REH cell (cell line): ENCODE measurements around a stretch of chr10.

GRCh38 chr10:19846672-19847539 lies 30.7 kb downstream of the PLXDC2 start:
- PRO-cap: no peak

GRCh38 chr10:20031995-20032689 lies 215.9 kb downstream of the PLXDC2 start:
- PRO-cap: no peak

- PRO-cap: no peak
Measured at GRCh38 chr10:20091993-20092313, 275.7 kb downstream of the PLXDC2 start.

DNA sequence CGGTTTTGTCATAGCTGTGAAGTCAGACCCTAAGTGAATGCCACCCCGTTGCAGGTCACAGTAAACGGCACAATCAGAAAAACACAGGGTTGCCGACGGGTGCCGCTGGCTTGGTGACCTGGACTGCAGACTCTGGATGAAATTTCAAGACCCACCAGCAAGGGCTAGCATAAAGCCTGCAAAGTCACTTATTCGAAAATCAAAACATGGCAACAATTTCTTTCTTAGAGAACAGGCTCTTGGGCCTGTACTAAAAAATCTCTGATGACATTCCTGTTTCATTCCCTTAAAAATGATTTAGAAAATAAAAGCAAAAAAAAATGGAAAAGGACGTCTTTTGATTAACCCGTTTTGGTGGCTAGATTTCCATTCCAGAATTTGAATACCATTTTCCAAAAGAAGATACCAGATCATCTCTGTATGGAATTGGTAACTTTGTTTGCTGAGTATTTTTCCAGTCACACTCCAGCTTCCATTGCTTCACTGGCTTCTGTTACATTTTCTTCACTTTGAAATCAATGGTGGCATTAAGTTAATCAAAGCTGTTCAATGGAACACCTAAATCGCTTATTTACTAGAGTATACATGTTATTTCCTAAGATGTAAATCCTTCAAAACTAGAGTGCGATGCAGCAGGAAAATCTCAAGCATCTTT lies 112.8 kb downstream of the NEBL start:
- PRO-cap: no peak

- PRO-cap: no peak
Measured at GRCh38 chr10:20831183-20831709, 65.9 kb downstream of the NEBL start.

DNA sequence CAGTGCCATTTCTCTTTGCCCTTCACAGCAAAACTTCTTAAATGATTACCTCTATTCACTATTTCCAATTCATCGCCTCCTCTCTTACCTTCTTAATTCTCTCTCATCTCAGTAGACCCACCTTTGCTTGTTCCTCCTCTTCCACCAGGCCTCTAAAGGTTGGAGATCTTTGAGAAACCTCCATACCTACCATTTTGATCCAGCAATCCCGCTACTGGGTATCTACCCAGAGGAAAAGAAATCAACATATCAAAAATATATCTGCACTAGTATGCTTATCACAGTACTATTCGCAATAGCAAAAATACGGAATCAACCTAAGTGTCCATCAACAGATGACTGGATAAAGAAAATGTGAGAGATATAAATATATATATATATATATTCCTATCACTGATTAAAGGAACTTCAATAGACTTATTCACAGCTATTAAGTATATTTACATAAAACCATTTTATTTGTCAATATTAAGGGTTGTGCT lies 31.8 kb upstream of the NEBL start:
- PRO-cap: no peak

DNA sequence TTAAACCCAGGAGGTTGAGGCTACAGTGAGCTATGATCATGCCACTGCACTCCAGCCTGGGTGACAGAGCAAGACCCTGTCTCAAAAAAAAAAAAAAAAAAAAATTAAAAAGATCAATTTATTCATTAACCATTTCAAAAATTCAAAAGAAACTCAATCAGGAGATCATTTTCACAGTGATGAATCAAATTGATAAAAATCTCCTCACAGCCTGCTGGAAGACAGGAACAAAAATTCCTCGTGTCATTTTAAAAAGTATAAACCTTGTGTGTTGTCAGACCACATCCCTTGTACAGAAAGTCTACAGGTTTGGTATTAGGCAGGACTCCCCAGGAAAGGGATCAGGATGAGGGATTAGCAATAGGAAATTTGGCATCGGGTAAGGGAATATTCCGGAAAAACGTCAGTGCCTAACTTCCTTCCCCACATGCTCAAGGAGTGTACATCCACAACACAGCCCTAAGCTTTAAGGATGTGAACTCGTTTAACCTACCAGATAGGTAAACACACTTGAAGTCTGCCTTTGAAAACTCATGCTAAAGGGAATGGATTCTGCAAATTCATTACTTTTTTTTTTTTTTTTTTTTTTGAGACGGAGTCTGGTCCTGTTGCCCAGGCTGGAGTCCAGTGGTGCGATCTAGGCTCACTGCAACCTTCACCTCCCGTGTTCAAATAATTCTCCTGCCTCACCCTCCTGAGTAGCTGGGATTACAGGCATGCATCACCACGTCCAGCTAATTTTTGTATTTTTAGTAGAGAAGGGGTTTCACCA lies 194.9 kb downstream of the SKIDA1 start:
- PRO-cap: no peak

- PRO-cap: no peak
Measured at GRCh38 chr10:21336849-21337312, 188.6 kb downstream of the SKIDA1 start.

DNA sequence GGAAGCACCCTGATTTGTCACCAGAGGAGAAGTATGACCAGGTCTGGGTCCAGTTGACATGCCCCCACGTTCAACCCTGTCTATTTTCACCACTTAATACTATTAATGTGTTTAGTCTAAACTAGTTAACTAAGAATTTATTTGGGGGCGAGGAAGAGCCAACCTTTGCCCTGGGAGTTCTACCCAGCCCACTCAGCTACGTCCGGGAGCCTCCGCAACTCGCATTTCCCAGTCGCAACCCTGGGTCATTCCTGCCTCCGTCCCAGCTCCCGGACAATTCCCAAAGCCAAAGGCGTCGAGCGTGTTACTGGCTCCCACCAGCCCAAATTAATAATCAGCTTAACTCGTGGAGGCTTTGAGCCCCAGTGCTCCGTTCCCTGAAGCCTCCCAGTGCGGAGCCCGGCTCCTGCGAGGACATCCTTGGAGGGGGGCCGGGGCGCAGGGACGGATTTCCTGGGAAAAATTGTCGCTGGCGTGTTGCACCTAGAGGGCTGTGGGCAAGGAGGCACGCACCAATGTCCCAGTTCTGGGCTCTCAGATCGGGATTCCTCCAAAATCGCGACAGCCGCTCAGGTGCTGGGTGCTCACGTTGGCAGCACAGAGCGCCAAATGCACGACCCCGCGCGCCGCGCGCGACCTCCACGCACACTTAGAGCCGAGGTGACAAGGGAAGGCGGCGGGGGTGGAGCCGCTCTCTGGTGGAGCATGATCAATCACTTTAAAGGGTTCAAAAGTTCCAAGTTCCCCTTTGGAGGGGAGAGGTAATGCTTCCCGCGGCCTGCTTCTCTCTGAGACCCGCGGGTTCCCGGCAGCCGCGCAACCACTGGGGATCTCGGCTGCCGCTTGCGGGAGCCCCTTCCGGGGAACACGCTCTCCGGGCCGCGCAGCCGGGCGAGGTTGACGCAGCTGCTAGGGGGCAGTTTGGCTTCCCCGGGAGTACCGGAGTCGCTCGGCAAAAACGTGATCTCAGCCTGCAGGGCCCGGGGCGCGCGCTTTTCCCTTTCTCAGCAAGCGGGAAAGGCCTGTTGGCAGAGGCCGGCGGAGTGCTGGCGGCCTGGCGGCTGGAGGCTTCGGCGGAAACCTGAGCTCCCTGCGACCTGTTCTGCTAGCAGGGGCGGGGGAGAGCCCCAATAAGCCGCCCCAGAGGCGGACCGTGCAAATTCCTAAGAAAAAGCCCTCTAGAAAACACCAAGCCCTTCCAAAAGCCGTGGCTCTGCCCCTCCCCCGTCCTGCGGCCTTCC lies 25.6 kb downstream of the SKIDA1 start:
- PRO-cap: no peak

GRCh38 chr10:21652180-21652922 lies 118.3 kb downstream of the MLLT10 start:
- PRO-cap: no peak

DNA sequence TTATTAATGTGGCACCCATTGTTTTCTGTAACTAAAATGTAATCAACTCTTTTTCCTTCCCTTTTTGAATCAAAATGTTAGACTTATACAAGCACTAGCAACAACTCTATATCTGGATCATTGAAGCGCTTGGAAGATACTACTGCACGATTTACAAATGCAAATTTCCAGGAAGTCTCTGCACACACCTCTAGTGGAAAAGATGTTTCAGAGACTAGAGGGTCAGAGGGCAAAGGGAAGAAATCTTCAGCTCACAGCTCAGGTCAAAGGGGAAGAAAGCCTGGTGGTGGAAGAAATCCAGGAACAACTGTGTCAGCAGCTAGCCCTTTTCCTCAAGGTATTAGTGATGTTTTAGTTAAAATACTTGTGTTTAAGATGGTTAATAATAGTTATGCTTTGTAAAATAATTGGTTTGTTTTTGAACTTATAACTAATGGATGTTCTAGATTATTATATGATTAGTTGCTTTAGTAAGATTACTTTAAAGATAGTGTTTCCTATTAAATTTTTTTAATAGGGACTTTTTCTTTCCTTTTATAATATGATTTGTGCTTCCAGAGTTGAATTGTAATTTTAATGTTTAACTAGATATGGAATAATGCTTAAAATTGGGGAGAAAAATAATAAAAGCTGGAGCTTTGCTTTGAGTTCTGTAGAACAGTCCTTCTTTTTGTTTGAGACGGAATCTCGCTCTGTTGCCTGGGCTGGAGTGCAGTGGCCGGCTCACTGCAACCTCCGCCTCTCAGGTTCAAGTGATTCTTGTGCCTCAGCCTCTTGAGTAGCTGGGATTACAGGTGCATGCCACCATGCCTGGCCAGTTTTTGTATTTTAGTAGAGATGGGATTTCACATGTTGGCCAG lies 136.6 kb downstream of the MLLT10 start:
- PRO-cap: no peak

DNA sequence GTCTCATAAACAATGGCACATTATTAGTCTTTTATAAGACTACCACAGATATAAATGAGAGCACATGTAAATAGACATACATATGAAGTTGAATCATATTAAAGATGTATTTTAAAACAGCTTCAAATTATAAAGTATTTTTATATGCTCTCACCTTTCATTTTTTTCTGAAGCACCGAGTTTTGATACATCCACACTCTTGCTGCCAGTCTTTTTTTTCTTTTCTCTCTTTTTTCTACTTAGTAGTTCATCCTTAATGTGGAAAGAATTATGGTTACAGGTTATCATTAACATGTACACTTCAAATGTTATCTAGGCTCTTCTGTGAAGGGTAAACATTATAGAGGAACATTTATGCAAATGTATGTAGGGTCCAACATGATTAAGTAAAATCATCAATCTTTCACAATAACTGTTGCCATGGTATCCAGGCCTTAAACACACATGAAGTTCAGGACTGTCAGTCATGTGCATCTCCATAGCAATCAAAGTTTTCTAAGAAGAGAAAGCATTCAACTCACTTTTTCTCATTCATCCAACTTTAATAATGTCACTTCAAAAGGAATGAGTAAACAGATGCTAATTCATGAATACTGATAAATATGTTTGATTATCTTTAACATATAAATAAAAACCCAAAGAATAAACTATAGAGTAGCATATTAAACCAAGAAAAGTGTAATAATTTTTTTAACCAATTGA lies 83.7 kb downstream of the DNAJC1 start:
- PRO-cap: no peak

- PRO-cap: no peak
Measured at GRCh38 chr10:21928144-21928824, 75.2 kb downstream of the DNAJC1 start.

- PRO-cap: bidirectional peak, plus-strand start at chr10:22002934, minus-strand start at chr10:22002610; bidirectional peak, plus-strand start at chr10:22003267, minus-strand start at chr10:22003235; bidirectional peak, plus-strand start at chr10:22003480, minus-strand start at chr10:22003486
Measured at GRCh38 chr10:22002656-22003610, 597 bp downstream of the DNAJC1 start.

GRCh38 chr10:22086727-22087187 lies 83.2 kb upstream of the DNAJC1 start:
- PRO-cap: no peak

- PRO-cap: no peak
Measured at GRCh38 chr10:22319935-22320400, 931 bp upstream of the BMI1 start.

DNA sequence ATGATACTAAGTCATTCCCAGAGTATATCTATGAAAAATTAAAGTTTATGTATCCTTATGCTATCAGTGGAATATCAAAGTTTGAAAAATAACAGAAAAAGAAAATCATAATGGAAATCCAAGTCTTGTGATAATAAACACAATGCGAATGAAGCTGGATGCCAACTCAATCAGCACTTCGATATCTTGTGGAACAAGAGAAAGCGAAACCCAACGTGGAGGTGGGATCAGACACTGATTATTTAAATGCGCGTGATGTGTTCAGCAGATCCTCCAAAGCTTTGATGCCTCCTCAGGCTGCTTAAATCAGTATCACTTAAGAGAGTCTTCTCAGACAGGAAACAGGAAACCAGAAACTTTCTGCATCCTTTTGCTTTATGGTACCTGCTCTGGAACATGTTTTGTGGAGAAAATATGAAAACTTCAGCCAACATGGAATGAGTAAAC lies 102.7 kb downstream of the PIP4K2A start:
- PRO-cap: no peak

- PRO-cap: no peak
Measured at GRCh38 chr10:22620375-22620937, 93.9 kb downstream of the PIP4K2A start.

DNA sequence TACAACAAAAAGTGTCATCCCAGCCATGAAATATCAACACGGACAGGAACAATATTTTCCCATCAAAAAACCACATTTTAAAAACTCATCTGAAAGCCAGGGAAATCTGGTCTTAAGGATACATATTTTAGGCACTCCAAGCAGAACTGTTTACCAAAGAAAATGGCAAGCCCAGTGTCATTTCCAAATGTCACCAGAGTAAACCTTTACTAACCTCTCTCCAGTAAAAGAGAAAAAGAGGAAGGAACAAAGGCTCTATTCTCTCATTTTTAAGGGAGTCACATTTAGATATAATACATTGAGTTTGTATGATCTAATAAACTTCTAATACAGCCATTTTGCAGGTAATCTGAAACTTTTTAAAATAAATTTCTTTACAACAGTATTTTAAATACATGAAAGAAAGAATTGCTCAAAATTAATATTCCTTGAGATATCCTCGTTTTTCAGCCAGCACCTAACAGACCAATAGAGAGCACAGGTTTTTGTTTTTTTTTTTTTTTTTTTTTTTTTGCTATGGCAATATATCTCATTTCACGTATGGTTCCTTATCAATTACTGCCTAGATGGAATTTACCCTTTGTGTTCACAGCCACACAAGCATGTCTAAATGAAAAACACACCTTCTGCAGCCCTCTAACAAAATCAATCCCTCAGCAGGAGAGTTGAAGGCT lies 39.9 kb upstream of the MSRB2 start:
- PRO-cap: no peak

- PRO-cap: no peak
Measured at GRCh38 chr10:23172956-23173752, 19.0 kb upstream of the PTF1A start.